ENCODE measurements around a stretch of chr1.

DNA sequence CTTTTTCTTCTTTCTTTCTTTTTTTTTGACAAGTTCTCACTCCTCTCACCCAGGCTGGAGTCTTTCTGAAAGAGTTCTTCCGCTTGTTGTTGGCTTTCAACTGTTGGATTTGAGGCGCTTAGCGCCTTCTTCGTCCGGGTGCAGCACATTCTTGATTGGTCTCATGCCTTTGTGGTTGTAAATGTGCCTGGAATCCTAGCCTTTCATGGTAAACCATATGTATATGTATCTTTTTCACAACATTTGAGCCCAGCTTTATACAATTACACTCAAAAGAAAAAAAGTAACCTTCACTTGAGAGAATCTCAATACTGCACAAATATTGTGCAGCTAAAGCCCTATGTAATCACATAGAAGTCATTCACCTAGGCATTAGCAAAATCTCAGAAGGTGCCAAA, 935 bp downstream of the C1orf112 start:
- PRO-cap, 6 experiments, result no peak in any of the 6 experiments
- RAMPAGE, long total RNA, 2 experiments, result no peak in any of the 2 experiments
- RRBS, result no CpG with 5 or more reads among the region's 5 CpGs

DNA sequence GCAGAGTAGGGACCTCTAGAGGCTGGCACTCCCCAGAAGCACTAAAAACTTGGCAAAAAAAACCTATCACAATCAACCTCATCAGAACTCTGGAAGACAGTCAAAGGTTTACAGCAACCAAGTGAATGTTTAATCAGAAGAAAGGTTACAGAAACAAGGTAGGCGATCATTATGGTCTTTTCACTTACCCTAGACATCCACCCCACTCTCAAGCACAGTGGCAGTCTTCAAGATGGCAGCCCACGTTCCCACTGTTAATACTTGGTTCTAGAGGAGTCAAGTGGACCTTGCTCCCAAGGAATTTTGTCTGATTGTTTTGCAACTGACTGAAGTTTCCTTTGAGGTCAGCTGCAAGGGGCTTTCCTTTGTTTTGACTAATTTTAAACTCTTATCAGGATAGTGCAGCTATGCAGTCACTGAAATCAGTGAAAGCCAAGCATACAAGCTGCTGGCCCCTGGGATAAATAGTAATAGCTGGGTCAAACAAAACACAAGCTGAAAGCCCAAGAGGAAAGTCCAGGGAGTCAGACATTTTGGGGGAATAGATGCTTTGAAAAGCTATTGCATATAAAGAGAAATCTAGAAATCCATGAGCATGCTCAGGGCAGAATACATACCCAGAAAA, 7.1 kb downstream of the KIFAP3 start:
- PRO-cap, 6 experiments, result peak in 1 of 6 experiments; most common plus-strand start position 419 of the sequence (in 1)
- RAMPAGE, long total RNA, 2 experiments, result no peak in any of the 2 experiments
- RRBS, result no CpG with 5 or more reads among the region's 2 CpGs

- PRO-cap, 6 experiments, result peak in 6 of 6 experiments; most common plus-strand start chr1:170146496 (in 4); most common minus-strand start chr1:170146224 (in 3)
- RAMPAGE, long total RNA, 2 experiments, result no peak in any of the 2 experiments
- RRBS, result no CpG with 5 or more reads among the region's 6 CpGs
Observed at GRCh38 chr1:170146060-170146796, 469 bp downstream of the NTMT2 start.

DNA sequence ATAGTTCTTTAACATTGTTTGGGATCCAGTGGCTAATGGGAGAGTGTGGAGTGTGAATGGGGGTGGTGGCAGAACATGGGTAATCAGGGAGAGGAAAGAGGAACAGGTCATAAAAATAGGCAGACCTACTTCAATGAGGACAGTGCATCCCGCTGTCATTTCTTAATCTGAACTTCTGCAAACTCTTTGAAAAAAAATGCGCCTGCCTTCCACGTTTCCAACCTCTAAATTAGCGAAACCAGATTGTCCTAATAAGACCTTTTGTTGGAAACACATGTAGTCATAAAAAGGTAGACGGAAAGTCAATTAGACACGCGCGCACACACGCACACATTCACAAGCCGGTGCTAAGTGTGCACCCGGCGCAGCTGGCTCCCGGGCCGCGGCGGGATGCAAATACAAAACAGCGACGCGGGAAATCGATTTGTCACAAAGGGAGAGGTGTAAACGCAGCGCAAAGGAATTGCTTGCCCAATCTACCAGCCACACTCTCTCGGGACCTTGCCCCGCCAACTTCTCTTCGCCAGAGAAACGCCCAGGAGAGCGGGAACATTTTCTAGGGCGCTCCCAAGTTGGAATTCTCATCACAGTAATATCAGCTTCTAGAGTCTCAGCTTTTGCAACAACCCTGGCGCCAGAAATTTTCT, 4.3 kb downstream of the PRRX1 start:
- PRO-cap, 6 experiments, result no peak in any of the 6 experiments
- RAMPAGE, long total RNA, 2 experiments, result no peak in any of the 2 experiments
- RRBS, result no CpG with 5 or more reads among the region's 29 CpGs

GRCh38 chr1:170730064-170730618, 66.2 kb downstream of the PRRX1 start:
- PRO-cap, 6 experiments, result no peak in any of the 6 experiments
- RAMPAGE, long total RNA, 2 experiments, result no peak in any of the 2 experiments
- RRBS, result no CpG with 5 or more reads among the region's 8 CpGs

GRCh38 chr1:171142063-171143279, 42.6 kb upstream of the FMO2 start:
- PRO-cap, 6 experiments, result peak in 3 of 6 experiments; most common plus-strand start chr1:171142700 (in 2); most common minus-strand start chr1:171142672 (in 2)
- RAMPAGE, long total RNA, 2 experiments, result no peak in any of the 2 experiments
- RRBS, result no CpG with 5 or more reads among the region's 12 CpGs

- PRO-cap, 6 experiments, result no peak in any of the 6 experiments
- RAMPAGE, long total RNA, 2 experiments, result no peak in any of the 2 experiments
- RRBS, result no CpG with 5 or more reads among the region's 2 CpGs
Observed at GRCh38 chr1:171484497-171484847, 858 bp upstream of the PRRC2C start.

DNA sequence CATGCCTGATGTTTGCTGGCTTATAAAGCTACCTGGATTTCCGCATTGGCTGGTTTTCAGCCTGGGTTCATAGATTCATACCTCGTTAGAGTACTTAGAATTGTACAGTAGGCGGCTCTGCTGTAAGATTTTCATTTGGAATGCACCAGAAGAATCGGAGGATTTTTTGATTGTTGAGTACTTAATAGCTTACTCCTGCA, 1.2 kb downstream of the PRRC2C start:
- PRO-cap, 6 experiments, result no peak in any of the 6 experiments
- RAMPAGE, long total RNA, 2 experiments, result no peak in any of the 2 experiments
- RRBS, result no CpG with 5 or more reads among the region's 4 CpGs

DNA sequence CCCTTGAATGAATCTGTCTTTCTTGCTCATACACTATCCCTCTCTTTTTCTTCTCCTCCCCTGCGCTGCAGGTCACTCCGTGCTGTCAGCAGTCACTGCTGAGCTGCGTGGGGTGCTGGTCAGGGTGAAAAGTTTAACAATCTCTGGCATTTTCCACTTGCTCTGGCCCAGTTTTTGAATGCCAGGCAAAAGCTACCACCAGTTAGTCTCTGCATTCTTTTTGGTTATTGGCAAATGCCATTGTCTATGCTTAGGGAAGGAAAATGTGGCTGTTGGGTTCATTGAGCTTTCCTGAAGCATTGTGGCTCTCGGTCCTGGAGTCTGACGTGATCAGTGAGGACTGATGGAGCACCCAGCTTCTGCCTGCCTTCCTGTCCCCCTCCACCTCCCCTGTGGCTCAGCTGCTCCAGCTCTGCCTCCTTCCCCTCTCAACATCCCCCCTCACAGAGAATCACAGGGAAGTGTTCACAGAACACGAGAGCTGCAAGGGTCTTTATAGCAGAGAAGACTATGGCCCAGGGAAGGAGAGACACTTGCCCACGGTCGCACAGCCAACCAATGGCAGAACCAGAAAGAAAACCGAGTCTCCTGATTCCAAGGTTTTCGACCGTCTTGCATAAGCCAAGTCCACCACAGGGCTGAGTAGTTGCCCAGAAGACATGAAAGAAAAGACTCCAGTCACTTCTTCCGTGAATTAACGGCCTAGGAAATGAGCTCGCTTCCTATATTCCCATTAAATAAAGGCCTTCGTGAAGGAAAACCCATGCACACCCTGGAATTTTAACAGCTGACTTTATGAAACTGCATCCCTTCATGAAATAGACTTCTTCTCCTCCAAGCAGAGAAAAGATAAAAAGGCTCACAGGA, 2.2 kb upstream of the MYOC start:
- PRO-cap, 6 experiments, result peak in 2 of 6 experiments; most common plus-strand start position 95 of the sequence (in 1); most common minus-strand start position 109 of the sequence (in 1)
- RAMPAGE, long total RNA, 2 experiments, result no peak in any of the 2 experiments
- RRBS, result no CpG with 5 or more reads among the region's 15 CpGs

DNA sequence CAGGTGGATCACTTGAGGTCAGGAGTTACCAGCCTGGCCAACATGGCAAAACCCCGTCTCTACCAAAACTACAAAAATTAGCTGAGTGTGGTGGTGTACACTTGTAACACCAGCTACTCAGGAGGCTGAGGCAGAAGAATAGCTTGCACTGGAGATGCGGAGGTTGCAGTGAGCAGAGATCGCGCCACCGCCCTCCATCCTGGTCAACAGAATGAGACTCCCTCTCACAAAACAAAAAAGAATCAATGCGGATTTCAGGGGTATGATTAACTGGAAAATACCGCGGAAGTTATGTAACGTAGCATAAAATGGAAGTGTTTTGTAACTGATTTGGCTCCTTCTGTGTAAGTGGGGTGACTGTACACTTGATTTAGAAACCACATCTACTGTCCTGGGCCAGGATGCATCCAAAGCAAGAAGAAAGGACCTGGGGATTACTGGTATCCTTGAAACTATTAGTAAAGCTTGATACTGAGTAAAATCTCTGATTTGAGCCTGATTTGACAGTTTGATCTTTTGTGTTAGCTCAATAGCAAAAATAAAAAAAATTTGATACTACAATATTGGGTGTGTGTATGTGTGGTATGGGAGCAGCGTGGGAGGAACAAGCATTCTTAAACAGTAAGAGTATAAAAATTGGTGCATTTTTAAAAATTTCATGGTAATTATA, 3.1 kb upstream of the VAMP4 start:
- PRO-cap, 6 experiments, result no peak in any of the 6 experiments
- RAMPAGE, long total RNA, 2 experiments, result no peak in any of the 2 experiments
- RRBS, result no CpG with 5 or more reads among the region's 10 CpGs

DNA sequence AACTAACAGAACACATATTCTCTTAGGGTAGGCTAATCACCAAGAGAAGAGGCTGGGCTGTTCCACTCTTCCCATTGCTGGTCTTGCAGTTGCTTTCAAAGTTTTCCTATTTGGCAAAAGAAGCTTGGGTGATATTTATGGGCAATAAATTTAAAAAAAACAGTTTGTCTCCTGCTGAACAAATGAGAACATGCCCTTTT, 284.1 kb downstream of the DNM3 start:
- PRO-cap, 6 experiments, result no peak in any of the 6 experiments
- RAMPAGE, long total RNA, 2 experiments, result no peak in any of the 2 experiments

GRCh38 chr1:172138713-172138966, 281.8 kb upstream of the C1orf105 start:
- PRO-cap, 6 experiments, result peak in 1 of 6 experiments; most common minus-strand start chr1:172138837 (in 1)
- RAMPAGE, long total RNA, 2 experiments, result no peak in any of the 2 experiments
- RRBS, result no CpG with 5 or more reads among the region's 2 CpGs

- PRO-cap, 6 experiments, result no peak in any of the 6 experiments
- RAMPAGE, long total RNA, 2 experiments, result no peak in any of the 2 experiments
- RRBS, result no CpG with 5 or more reads among the region's 3 CpGs
Observed at GRCh38 chr1:172343399-172343710, 77.1 kb upstream of the C1orf105 start.

DNA sequence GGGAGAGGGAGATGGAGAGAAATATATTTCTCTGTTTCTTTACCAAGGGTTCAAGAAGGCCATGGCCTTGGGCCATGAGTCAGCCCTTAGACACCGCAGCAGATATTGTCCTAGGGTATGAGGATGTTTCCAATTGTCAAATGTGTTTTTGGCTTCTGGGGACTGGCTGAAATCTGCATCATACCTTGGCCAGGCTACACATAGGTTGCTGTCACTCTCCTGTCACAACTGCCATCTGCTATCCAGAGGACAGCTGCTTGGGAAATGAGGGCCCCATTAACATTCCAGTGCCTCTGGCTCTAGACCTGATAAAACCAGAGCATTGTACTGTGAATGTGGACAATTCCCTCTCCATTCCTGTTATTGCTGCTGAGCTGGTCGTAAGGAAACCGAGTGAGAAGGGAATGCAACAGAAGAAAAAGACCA, 8.7 kb upstream of the PIGC start:
- PRO-cap, 6 experiments, result no peak in any of the 6 experiments
- RAMPAGE, long total RNA, 2 experiments, result start-site peak on the plus strand in 2 of 2 experiments, centred at positions 333 to 334 of the sequence, 48 to 58 reads per replicate
- RRBS, result no CpG with 5 or more reads among the region's 3 CpGs

DNA sequence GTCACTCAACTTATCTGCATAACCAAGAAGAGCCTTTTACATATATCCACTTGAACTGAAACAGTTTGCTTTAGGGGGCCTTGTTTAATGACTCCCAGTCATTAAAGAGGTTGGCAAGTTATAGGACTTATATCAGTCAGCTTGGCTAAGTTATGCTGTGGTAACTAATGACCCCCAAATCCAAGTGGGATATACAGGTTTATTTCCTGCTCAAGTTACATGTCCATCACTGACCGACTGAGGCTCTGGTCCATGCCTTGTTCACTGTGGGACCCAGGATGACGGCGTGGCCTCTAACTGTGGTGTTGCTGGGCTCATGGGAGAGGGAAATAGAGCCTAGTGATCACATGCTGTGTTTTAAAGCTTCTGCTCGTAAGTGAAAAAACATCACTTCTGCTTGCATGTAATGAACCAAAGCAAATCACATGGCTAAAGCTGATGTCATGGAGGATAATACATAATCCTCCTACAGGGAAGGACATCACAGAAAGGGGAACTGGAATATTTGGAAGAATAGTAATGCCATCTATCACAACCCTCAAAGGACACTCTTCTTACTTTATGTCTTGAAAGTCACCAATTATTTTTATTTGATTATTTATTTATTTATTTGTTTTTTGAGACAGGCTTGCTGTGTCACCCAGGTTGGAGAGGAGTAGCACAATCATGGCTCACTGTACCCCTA, 107.5 kb downstream of the FASLG start:
- PRO-cap, 6 experiments, result no peak in any of the 6 experiments
- RAMPAGE, long total RNA, 2 experiments, result no peak in any of the 2 experiments
- RRBS, result no CpG with 5 or more reads among the region's 4 CpGs

- PRO-cap, 6 experiments, result no peak in any of the 6 experiments
- RAMPAGE, long total RNA, 2 experiments, result no peak in any of the 2 experiments
- RRBS, result no CpG with 5 or more reads among the region's 2 CpGs
Observed at GRCh38 chr1:172818863-172819086, 159.9 kb downstream of the FASLG start.

- PRO-cap, 6 experiments, result no peak in any of the 6 experiments
- RAMPAGE, long total RNA, 2 experiments, result no peak in any of the 2 experiments
- RRBS, result no CpG with 5 or more reads among the region's 9 CpGs
Observed at GRCh38 chr1:172825880-172826711, 167.2 kb downstream of the FASLG start.

GRCh38 chr1:172850856-172851580, 192.1 kb downstream of the FASLG start:
- PRO-cap, 6 experiments, result no peak in any of the 6 experiments
- RAMPAGE, long total RNA, 2 experiments, result no peak in any of the 2 experiments
- RRBS, result 42% methylated on average over 2 of the region's 9 CpGs

DNA sequence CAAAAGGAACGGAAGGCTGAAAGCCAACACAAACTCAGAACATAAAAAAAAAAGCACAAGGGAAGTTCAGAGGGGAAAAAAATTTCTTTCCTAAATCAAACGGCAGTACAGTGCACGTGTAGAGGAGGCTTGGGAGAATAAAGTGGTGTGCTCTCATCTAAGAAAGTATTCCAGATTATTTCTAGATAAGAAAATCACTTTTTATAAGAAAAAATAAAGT, 256 bp upstream of the TNFSF18 start:
- PRO-cap, 6 experiments, result no peak in any of the 6 experiments
- RAMPAGE, long total RNA, 2 experiments, result no peak in any of the 2 experiments
- RRBS, result no CpG with 5 or more reads among the region's 3 CpGs

DNA sequence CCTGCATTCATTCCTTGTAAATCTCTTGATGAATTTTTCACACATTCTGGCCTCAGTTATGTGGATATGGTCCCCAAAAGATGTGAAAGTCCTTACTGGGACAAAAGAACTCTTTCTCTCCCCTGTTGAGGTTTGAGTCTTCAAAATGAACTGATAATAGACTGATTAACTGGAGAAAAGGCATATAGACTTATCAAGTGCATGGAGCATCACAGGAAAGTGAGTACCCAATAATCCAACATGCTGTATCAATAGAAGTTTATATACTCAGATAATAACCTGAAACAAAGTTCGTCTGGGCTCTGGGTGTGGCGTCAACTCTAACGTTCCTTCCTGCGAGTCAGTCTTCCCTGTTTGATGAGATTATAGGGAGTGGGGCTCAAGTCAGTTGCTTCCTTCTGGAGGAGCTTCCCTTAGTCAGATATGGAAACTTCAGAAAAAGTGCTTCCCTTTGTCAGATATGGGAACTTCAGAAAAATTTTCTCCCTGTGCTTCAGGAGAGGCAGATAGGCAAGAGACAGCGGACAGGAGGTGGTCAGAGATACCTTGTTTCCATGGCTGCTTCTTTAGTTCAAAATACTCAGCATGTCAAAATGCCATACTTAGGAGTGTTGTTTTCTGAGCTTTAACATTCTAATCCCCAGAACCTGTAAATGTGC, 51.2 kb upstream of the PRDX6 start:
- PRO-cap, 6 experiments, result no peak in any of the 6 experiments
- RAMPAGE, long total RNA, 2 experiments, result no peak in any of the 2 experiments
- RRBS, result no CpG with 5 or more reads among the region's 5 CpGs

Measured in heart left ventricle (tissue), 7 donors.